Jurkat, Clone E6-1 (cell line): ENCODE results near the gene PHF21A.

GRCh38 chr11:44615756-44616166 is 50.3 kb downstream of the CD82 start:
- RRBS, result no CpG with 5 or more reads among the region's 7 CpGs

GRCh38 chr11:44883164-44883519 is 67.5 kb downstream of the TP53I11 start:
- RRBS, result no CpG with 5 or more reads among the region's 9 CpGs

DNA sequence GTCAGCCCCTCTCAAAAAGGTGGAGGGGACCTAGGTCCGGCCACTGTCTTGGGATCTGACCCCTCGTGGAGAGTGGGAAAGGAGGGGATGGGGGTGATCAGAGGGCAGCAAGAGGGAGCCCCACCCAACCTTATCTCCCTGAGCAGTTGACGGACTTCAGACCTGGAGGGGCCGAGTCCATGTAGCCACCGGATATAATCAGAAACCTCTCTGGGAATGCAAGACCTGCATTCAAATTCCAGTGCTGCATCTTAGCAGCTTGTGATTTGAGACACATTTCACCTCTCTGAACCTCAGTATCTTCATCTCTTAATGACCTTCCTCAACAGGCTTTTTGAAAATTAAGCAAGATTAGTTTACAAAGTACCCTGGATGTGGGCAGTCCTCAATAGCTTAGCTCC is 44.0 kb downstream of the TP53I11 start:
- RRBS, result no CpG with 5 or more reads among the region's 5 CpGs

DNA sequence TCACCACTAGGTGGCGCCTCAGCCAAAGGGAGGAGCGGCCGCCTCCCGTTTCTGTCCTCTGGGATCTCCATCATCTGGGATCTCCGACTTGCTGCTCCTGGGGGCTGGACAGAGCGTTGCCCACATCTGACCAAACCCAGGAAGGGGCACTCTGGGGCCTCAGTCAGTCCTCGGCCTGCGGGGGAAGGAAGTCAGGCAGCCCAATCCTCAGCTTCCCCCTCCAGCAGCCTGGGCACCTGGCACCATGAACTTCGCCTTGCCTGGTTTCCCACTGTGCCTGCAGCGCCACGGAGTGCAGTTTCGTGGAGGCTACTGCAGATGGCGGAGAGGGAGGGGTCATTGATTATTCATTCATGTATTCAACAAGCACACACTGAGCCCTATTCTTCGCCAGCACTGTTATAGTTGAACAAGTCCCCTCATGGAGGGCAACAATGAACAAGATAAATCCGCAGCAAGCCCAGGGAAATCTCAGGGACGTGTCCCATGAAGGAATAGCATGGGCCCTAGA is 23.4 kb downstream of the TP53I11 start:
- RRBS, result no CpG with 5 or more reads among the region's 16 CpGs

DNA sequence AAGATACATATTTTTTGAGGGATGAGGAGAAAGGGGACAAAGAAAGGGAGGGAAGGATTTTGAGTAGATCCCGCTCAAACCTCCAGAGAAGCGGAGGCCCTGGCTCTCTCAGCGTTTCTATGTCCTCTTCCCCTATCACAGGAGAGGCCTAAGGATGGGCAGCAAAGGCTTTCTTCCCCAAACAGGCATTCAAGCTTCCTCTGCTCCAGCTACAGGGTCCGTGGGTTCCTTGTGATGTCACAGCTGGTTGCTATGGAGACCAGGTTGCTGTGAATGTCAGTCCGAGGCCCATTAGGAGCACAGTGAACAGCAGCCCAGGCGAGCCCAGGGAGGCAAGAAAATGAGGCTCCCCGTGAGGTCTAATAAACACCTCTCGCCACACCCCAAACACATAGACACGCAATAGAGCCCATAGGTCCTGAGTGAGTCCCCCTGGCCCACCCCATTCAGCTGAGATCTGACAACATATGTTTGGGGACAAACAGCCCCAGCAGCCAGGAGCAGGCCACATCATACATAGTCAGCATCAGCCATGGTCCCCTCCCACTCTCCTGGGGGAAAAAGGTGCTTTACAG is 22.9 kb upstream of the TP53I11 start:
- RRBS, result no CpG with 5 or more reads among the region's 9 CpGs

DNA sequence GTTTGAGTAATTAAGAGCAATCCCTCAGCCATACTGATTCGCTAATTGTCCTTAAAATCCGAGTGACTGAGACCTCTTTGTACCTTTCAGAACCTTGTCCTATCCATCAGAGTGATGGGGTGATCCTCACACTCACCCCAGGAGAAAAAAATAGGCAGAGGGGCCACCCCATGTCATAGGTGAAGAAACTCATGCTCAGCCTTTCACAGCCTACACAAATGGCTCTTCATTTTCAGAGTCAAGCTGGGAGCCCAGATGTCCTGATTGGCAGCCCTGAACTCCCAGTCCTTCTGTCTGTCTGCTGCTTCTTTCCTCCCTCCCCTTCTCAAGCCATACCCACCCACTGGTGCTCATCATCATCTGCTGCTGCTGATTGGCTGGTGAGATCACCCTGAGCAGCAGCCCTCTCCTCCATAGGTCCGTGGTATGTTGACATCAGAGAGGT is 46.2 kb upstream of the PRDM11 start:
- RRBS, result no CpG with 5 or more reads among the region's 3 CpGs

DNA sequence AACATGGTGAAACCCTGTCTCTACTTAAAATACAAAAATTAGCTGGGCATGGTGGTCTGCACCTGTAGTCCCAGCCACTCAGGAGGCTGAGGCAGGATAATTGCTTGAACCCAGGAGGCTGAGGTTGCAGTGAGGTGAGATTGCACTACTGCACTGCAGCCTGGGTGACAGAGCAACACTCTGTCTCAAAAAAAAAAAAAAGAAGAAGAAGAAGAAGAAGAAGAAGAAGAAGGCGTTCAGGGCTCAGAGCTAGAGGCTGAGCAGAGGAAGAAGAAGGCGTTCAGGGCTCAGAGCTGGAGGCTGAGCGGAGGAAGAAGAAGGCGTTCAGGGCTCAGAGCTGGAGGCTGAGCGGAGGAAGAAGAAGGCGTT is 45.1 kb upstream of the PRDM11 start:
- RRBS, result no CpG with 5 or more reads among the region's 6 CpGs

DNA sequence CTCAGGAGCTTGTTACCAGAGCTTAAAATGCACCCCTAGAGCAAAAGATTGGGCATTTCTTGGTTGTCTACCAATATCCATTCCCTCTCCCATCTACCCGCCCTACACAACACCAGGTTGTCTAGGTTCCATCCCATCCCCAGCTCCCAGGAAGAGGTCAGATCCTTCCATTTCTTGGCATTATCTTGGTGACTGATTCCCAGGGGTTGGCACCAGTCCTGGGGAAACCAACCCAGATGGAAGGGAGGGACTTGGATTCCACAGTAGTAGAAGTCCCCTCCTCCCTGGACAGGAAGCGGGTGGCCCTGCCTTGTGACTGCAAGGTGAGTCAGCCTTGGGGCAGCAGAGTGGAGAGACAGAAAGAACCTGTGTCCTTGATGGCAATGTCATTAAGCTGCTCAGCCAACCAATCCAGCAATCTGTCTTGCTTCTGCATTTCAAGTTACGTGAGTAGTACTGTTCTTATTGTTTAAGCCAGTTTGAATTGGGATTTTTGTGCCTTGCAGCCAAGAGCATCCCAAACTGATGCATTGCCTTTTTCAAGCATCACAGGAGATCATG is 26.5 kb downstream of the SYT13 start:
- RRBS, result no CpG with 5 or more reads among the region's 3 CpGs

GRCh38 chr11:45280243-45280837 is 5.8 kb downstream of the SYT13 start:
- RRBS, result no CpG with 5 or more reads among the region's 5 CpGs

- RRBS, result no CpG with 5 or more reads among the region's 23 CpGs
Observed at GRCh38 chr11:45771793-45772497, 33.0 kb upstream of the SLC35C1 start.

DNA sequence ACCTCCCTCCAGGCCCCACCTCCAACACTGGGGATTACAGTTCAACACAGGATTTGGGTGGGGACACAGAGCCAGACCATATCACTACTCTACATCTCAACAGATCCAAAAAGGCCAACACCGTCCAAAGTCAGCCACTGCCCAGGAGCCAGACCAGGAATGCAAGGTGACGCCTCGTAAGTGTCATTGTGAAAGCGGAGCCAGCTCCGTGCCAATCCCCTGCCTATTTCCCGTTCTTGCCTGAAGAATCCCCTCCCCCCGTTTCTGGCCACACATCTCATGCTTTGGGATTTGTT is 6.3 kb upstream of the SLC35C1 start:
- RRBS, result no CpG with 5 or more reads among the region's 7 CpGs

DNA sequence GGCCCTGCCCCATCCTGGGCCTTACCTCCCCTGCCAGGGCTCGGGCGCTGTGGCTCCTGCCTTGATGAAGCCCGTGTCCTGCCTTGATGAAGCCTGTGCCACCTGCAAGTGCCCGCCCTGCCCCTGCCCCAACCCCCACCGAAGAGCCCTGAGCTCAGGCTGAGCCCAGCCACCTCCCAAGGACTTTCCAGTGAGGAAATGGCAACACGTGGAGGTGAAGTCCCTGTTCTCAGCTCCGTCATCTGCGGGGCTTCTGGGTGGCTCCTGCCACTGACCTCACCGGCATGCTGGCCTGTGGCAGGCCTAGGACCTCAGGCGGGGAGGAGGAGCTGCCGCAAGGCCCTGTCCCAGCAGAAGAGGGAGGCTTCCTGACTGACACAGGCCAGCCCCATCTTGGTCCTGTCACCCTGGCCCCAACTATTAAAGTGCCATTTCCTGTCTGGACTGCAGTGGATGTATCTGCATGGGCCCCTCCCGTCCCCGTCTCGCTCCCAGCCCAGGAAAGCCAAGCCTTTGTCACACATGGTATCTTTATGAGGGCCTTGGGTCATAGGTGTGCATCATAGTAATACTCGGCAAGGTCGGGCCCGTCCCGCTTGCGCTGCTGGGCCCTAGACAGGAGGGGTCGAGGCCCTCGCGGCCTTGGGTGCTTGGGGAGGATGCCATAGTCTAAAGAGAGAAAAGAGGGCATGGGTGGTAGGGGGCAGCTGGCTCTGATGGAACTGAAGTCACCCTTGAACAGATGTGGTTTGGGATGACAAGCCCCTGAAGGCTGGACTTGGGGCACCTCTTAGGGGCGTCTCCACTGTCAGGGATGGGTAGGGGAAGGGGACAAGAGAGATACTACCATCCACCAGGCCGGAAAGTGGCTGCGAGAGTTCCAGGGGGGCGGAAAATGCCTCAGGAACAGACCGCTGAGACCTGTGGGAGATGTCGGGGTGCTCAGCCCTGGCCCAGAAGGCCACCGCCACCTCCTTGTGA is 759 bp downstream of the FREY1 start:
- RRBS, result no CpG with 5 or more reads among the region's 29 CpGs

DNA sequence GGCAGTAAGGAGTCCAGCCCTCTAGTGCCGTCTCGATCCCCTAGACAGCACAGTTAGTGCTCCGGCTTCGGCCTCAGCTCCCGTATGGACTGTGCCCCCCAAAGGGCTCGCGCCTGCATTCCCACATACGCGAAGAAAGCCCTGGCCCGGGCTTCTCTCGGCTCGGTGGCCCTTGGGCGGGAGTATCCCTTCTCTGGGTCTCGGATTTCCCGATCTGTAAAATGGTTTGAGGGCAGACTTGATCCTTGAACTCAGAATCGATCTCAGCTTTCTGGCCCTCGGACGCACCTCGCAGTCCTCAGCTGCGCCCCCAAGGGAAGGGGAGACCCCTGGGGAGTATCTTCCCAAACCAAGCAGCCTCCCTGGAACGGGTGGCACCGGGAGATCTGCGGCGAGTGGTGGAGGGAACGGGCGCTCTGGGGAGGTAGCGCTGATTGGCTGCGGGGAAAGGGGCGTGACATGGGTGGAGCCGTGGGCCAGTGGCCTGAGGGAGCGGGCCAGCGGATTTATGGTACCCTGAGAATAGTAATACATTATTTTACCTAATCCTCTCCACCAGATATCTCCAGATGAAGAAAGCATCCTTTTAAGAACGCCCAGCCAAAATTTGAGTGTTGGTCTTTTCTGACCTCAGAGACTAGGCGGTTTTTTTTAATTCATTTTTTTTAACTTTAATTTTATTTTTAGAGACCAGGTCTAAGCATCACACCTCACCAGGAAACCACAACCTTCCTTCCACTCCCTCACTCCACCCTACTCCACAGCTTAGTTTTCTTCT is 938 bp upstream of the PEX16 start:
- RRBS, result 3% methylated on average over 6 of the region's 34 CpGs

- RRBS, result no CpG with 5 or more reads among the region's 5 CpGs
Observed at GRCh38 chr11:45919971-45920502, 2.4 kb upstream of the PEX16 start.

GRCh38 chr11:45984210-45984686 is 61.8 kb downstream of the LARGE2 start:
- RRBS, result no CpG with 5 or more reads among the region's 12 CpGs

- RRBS, result no CpG with 5 or more reads among the region's 7 CpGs
Observed at GRCh38 chr11:45993537-45994175, 71.2 kb downstream of the LARGE2 start.

DNA sequence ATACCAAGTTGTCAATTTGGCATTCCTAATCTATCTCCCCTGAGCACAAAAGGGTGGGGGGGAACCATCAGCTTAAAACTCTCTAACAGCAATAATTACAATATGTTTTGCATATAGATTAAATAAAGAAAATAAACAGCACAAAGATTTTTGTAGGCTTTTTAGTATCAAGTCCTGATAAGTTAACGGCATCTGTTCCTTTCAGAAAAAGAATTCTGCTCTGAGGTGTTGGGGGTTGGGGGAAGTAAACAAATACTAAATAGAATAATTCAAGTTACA is 15.1 kb downstream of the PHF21A start:
- RRBS, result no CpG with 5 or more reads among the region's 1 CpG

- RRBS, result 6% methylated on average over 18 of the region's 59 CpGs
Observed at GRCh38 chr11:46119165-46120239, 1.8 kb downstream of the PHF21A start.

GRCh38 chr11:46120536-46121532 is at the start of gene PHF21A:
TSS of gene PHF21A (minus strand) at chr11:46121454.
- RRBS, result 1% methylated on average over 10 of the region's 26 CpGs

DNA sequence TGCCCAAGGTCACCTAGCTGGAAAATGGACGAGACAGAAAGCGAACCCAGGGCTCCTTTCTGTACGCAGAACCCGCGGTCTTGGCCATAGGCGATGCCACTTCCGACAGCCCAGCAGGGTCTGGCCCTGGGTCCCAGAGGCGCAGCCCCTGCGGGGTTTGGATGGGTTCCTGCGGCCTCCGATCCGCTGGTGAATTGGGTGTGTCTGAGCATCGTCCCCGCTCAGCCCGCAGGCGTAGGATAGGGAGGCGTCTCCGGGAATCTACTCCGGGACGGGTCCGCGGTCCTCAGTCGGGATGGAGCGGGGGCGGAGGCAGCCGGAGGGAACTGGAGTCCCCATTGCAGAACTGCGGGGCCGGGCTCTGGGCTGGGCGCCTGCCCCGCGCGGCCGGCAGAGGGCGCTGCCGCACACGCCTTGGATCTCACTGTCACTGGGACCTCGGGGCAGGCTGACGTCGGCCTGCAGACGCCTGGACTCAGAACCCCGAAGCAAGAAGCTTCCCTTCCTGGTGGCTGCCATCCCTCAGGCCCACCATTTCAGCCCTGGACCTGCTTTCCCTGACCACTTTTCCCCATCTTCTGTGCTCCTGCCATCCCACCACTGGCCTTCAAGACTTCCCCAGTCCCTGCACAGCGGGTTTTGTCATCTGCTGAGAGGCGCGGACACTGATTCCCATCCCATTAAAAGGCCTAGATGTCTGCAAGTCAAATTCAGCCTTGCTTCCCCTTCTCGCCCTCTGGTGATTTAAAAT is 38.4 kb upstream of the CREB3L1 start:
- RRBS, result 2% methylated on average over 9 of the region's 45 CpGs